T47D (cell line): ENCODE measurements around a stretch of chr17.

- RRBS = no CpG with 5 or more reads among the region's 8 CpGs
Measured at GRCh38 chr17:67238857-67240058, 5.7 kb downstream of the HELZ start.

- RRBS = no CpG with 5 or more reads among the region's 3 CpGs
Measured at GRCh38 chr17:67477751-67478123, 100.7 kb downstream of the PITPNC1 start.

- RRBS = no CpG with 5 or more reads among the region's 6 CpGs
Measured at GRCh38 chr17:67478124-67478727, 101.1 kb downstream of the PITPNC1 start.

DNA sequence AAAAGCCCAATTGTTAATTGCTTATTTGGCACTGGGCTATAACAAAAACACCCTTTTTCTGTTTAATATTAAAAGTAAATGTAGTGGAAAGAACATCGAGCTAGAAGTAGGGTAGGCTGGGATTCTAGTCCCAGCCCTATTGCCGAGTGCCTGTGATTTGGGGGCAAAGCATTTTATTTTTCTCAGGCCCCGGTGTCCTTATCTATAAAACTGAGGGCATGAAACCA, 60.4 kb upstream of the NOL11 start:
- RRBS = no CpG with 5 or more reads among the region's 3 CpGs

DNA sequence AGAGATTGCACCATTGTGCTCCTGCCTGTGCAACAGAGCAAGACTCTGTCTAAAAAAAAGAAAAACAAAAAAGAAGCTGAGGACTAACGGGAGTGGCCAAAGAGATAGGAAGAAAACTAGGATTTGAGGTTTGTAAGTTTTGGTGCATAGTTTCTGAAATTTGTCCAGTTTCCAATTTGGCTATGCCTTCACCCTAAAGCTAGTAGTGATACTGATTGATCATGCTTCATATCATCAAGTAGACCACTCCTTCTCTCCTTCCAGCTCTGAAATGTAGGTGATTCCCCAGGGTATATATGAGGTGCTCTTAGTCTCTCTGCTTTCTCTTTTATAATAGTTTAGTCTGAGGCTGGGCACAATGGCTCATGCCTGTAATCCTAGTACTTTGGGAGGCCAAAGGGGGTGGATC, 10.5 kb upstream of the BPTF start:
- RRBS = no CpG with 5 or more reads among the region's 1 CpG

- RRBS = no CpG with 5 or more reads among the region's 7 CpGs
Measured at GRCh38 chr17:67893798-67894522, 68.7 kb downstream of the BPTF start.

DNA sequence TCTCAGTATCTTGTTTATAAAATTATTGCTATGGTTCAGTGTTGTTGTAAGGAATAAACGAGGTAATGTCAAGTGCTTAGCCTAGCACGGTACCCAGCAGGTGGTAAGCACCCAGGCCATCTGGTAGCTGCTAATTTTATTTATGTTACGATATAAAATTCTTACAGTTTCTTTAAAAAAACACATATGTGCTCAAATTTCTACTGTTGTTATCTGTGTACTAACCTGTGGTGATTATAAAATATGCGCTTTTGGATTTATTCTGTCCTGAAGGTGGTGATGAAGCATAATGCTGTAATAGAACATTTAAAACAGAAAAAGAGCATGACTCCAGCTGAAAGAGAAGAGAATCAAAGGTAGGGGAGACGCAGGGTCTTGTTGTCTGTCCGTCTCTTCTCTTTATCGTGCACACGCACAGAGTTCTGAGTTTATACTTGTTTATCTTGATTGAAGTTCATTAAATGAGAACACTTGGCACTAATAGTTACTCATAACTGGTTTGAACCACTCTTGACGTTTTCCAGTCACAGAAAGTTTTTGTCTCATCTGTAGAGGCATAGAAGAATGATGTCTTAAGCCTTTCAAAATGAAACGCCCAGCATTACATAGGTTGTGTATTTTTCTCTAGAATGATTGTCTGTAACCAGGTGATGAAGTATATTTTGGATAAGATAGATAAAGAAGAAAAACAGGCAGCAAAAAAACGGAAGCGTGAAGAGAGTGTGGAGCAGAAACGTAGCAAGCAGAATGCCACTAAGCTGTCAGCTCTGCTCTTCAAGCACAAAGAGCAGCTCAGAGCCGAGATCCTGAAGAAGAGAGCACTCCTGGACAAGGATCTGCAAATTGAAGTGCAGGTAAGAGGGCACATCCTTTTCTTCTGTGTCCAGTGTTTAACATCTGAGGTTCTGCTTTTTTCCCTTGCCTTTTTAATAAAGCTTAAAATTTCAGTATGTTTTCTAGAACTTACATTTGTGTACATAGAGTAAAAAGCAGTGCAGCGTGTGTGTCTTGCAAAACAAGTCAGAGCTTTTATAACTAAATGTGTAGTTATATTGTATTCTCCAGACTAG, 48.5 kb downstream of the C17orf58 start:
- RRBS = no CpG with 5 or more reads among the region's 15 CpGs

- RRBS = 93% methylated on average over 3 of the region's 19 CpGs
Measured at GRCh38 chr17:67974108-67975177, 21.8 kb downstream of the C17orf58 start.

- RRBS = 2% methylated on average over 14 of the region's 27 CpGs
Measured at GRCh38 chr17:67995532-67995893, 756 bp downstream of the C17orf58 start.

GRCh38 chr17:68011102-68011363, 14.8 kb upstream of the C17orf58 start:
- RRBS = no CpG with 5 or more reads among the region's 10 CpGs

DNA sequence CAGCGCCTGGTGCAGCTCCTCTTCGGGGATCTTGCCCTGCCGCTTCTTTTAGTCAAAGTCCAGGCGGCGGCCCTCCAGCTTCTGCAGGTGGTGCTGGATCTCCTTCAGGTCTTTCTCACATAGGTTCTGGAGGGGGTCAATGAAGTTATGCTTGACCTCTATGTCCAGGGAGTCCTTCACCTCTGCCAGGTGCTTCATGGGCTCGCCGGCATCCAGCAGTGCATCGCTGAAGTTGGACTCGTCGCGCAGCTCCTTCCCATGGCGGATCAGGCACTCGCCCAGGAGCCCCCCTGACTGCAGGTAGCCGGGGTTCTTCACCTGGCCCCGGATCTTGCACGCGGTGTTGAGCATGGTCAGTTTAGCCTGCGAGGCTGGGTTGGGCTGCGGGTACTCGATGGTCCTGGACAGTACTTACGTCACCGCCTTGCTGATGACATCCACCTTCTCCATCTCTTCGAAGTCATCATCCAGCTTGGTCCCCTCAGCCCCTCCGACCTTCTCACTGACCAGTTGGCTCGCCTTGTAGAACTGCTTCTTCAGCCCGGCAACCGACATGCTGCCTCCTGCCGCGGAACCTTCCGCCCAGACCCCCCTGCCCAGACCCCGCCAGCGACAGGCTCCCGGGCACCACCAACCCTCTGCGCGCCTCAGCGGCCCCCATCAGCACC, 99.6 kb downstream of the KPNA2 start:
- RRBS = 97% methylated on average over 10 of the region's 36 CpGs

DNA sequence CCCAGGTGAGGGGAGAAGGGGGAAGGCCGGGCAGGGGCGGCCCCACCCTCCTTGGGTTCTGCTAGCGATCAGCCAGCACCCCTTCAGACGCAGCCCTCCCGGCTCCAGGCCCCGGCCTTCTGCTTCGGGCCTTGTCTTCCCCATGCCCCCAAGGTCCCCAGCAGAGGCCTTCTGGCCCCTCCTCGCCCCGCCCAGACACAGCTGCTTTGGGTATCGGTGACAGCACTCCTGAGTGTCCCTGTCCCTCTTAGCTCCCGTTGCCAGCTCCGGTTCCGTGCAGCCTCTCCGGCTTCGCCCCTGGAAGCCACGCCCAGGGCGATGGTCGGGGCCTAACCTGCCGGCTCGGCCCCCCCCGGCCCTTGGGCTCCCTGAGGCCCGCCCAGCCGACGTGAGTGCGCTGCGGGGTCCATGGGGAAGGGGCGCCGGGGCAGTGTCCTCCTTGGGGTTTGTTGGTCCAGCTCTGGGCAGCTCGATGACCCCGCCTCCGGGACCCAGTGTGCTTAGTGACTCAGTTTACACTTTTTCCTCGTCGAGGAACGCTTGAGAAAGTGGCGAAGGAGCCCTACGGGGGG, 50.5 kb upstream of the AMZ2 start:
- RRBS = 11% methylated on average over 12 of the region's 36 CpGs

GRCh38 chr17:68199315-68199676, 48.5 kb upstream of the AMZ2 start:
- RRBS = no CpG with 5 or more reads among the region's 49 CpGs

- RRBS = 3% methylated on average over 15 of the region's 64 CpGs
Measured at GRCh38 chr17:68205606-68206295, 42.1 kb upstream of the AMZ2 start.

DNA sequence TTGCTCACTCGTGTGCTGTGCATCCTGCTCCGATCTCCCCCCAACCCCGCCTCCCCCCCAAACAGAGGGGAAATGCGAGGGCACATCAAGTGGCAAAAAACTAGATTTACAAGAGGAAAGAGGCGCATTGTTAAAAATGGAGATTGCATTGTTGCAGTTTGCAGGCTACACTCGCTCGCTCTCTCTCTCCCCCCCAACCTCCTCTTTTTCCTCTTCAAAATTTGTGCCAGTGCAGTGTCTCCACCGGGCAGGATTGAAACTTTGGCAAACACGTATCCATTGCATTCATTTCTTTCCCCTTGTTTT, 41.6 kb upstream of the AMZ2 start:
- RRBS = no CpG with 5 or more reads among the region's 9 CpGs

GRCh38 chr17:68222548-68223103, 25.2 kb upstream of the AMZ2 start:
- RRBS = no CpG with 5 or more reads among the region's 10 CpGs

DNA sequence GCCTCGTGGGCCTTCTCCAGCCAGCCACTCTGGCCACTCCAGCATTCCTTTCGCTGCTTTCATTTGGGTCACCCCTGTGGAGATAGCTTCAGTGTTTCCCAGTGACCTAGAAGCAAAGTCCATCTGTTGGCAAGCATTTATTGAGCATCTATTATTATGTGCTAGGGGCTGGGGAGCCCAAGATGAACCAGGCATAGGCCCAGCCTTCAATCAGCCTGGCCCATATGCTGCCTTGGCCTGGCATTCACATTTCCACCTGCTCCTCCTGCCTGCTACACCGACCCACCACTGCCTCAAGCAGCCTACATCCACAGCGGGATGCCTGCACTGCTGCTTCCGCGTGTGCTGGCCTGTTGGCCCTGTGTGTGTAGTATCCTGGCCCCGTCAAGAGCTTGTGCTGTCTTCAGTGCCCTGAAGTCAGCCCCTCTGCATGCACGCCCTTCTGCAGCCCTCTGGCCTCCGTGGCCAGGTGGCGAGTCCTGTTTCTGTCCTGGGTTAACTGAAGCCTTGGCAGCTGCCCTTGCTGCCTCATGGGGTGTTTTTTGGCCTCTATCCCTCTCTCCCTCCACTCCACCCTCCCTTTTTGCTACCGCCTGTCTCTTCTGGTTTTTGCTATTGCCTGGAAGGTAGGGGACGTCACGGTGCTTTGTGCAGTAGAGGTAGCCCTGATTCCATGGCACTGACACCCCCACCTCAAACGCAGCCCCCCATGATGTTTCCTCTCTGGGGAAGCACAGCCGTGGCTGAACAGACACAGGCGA, 19.1 kb upstream of the AMZ2 start:
- RRBS = no CpG with 5 or more reads among the region's 16 CpGs

DNA sequence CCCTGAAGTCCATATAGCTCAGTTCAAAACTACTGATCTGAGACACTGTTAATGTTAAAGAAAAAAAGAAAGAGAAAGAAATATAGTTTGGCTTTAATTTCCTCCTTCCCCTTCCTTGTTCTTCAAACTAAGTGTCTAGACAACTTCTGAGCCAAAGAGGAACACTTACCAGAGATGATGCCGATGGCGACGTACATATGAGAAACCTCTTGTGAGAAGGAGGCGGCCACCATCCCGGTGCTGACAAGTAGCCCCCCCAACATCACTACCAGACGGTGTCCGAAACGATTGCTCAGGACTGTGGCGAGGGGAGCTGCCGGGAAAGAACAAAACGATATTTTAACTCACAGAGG, 17.2 kb downstream of the SLC16A6 start:
- RRBS = 97% methylated on average over 4 of the region's 11 CpGs

- RRBS = no CpG with 5 or more reads among the region's 2 CpGs
Measured at GRCh38 chr17:68398448-68398995, 58.8 kb downstream of the WIPI1 start.

DNA sequence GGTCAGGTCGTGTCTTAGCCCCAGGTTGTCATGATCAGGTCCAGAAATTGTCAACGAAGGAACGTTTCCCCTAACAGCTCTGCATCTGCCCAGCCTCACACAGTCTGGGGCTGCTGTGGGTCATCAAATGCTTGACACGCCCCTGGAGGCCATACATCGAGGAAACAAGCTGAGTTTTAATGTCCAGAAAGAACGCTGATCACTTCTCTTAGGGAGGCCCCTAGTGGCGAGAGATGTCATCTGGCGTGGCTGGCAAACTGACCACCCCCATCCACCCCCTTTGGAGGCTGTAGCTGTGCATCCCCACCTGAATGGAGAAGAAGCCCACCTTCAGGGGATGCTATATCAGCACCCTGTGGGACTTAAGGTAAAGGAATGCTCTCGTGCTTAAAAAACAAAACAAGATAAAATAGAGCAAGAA, 58.3 kb downstream of the WIPI1 start:
- RRBS = no CpG with 5 or more reads among the region's 9 CpGs